ENCODE results near the genes ZNF264, TRAPPC2B, ZNF17, ZNF551, ZNF587B, ZNF329, ERVK3-1 and ZNF584.

GRCh38 chr19:57191052-57192118 lies at the start of gene ZNF264:
ZNF264 (plus strand) TSS chr19:57191500.
- PRO-cap, result bidirectional peak, plus-strand start at chr19:57191470, minus-strand start at chr19:57191362
- RAMPAGE, long total RNA, result no peak

DNA sequence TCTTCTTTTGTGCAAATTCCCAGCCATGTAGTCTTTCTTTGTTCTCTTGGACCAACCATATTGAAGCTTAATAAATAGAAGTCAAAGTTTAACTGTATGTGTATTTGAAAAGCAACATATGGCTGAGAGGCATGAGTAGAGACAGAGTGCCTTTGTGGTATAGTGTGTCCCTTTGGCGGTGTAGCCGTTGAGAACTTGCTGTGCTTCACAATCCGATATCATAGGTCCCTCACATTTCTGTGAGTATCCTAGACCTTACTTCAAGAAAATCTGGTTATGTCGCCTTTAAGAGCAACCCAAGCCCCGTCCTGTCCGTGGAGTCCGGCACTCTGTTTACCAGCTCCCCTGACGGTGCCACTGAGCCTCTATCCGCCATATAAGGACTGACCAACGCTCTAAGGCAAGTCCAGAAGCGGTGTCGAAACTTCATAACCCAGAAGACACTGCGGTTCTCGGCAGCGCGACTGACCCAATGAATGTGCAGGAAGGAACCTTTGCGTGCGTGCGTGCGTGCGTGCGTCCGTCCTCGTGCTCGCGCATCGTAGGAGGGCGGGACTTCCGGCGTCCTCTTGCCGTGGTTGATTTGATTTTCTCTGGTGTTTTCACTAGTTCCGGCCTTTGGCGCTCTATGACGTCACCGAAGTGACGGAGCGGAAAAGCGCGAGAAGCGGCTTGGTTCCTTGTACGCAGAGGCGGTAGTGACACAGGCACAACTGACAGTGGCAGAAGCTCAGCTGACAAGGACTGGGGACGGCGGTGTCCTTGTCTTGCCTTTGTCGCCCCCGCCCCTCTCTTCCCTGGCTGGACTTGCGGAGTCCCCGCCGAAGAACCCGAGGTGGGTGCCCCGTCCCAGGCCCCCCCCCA lies at the start of gene TRAPPC2B:
Gene TRAPPC2B (plus strand): TSS at position 683 of the 864 bp plus-strand sequence.
- PRO-cap, result bidirectional peak, plus-strand start at position 683 of the sequence, minus-strand start at position 331 of the sequence
- RAMPAGE, long total RNA, result start-site peak on the plus strand centred at position 677 of the sequence, 92 bp wide, 330 and 160 reads in 2 replicates

DNA sequence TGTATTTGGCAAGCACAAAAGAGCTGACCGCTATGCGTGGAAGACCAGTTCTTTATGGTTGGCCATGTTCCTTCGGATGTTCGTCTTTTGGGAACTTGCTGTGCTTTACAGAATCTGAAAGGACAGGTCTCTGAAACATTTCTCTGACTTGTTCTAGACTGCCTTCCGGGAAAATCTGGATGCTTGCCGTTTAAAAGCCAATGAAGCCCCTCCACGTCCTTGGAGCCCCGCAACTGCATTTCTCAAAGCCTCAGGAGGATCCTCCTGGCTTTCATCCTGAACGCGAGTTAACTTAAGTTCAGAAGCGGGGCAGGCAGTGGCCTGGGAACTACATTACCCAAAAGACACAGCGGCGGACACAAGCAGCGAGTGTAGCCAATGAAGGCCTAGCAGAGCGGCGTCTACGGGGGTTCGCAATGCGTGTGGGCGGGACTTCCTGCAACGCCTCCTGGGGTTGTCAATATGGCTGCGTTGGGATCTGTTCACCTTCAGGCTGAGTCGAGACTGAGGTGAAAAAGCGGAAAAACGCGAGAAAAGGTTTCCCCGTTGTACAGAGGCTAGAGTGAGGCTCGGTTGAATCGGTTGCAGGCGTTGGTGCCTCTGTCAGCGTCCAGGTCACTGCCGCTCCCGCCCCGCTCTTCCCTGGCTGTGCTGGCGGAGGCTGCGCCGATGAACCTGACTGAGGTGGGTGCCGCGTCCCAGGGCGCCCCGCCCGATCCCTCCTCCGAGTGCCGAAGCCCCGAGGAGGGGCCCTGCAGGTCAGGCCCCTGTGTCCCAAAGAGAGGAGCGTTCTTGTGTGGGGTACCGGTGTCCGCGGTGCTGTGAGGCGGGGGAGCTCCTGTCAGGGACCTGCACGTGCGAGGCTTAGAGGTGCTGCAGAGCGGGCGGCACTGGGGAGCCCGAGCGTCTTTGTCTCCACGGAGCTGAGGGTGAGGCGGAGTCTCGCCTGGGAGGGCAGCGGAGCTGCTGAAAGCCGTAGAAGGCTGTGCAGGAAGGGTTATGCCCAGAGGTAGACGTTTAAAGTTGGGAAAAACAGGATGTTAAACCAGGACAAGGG lies at the start of gene ZNF17:
Gene ZNF17 (plus strand): TSS at position 439 of the 1,057 bp plus-strand sequence.
- PRO-cap, result bidirectional peak, plus-strand start at position 460 of the sequence, minus-strand start at position 289 of the sequence
- RAMPAGE, long total RNA, result no peak

GRCh38 chr19:57558781-57559455 lies 745 bp downstream of the ZNF550 start:
- PRO-cap, result no peak
- RAMPAGE, long total RNA, result no peak

GRCh38 chr19:57681584-57682728 lies at the start of gene ZNF551:
ZNF551 (plus strand) TSS chr19:57681977.
- PRO-cap, result unidirectional peak, plus-strand start at chr19:57681977
- RAMPAGE, long total RNA, result start-site peak on the plus strand at chr19:57681972-57682028, 69 and 34 reads in 2 replicates

GRCh38 chr19:57753724-57754731 lies 7.4 kb downstream of the ZNF776 start:
- PRO-cap, result no peak
- RAMPAGE, long total RNA, result no peak

DNA sequence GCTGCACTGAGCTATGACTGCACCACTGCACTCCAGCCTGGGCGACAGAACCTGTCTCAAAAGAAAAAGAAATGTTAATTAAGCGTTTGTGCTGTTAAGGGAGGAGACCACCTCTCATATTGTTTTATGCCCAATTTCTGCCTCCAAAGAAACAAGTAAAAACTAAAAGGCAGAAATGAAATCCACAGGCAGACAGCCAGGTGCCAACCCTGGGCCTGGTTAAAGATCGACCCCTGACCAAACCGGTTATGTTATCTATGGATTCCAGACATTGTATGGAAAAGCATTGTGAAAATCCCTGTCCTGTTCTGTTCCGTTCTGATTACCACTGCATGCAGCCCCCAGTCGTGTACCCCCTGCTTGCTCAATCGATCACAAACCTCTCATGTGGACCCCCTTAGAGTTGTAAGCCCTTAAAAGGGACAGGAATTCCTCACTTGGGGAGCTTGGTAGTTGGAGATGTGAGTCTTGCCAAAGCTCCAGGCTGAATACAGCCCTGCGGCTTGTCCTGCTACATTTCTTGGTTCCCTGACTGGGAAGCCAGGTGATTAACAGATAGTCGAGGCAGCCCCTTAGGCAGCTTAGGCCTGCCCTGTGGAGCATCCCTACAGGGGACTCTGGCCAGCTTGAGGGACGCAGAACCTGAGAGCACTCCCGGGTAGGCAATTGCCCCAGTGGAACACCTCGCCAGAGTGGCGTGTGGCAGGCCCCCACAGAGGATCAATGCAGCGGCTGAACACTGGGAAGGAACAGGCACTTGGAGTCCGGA lies 679 bp upstream of the ZNF552 start:
- PRO-cap, result no peak
- RAMPAGE, long total RNA, result no peak

GRCh38 chr19:57819447-57820480 lies 5.1 kb upstream of the ZNF552 start:
- PRO-cap, result bidirectional peak, plus-strand start at chr19:57819711, minus-strand start at chr19:57819577
- RAMPAGE, long total RNA, result start-site peak on the plus strand at chr19:57819720-57819761, 376 and 201 reads in 2 replicates

DNA sequence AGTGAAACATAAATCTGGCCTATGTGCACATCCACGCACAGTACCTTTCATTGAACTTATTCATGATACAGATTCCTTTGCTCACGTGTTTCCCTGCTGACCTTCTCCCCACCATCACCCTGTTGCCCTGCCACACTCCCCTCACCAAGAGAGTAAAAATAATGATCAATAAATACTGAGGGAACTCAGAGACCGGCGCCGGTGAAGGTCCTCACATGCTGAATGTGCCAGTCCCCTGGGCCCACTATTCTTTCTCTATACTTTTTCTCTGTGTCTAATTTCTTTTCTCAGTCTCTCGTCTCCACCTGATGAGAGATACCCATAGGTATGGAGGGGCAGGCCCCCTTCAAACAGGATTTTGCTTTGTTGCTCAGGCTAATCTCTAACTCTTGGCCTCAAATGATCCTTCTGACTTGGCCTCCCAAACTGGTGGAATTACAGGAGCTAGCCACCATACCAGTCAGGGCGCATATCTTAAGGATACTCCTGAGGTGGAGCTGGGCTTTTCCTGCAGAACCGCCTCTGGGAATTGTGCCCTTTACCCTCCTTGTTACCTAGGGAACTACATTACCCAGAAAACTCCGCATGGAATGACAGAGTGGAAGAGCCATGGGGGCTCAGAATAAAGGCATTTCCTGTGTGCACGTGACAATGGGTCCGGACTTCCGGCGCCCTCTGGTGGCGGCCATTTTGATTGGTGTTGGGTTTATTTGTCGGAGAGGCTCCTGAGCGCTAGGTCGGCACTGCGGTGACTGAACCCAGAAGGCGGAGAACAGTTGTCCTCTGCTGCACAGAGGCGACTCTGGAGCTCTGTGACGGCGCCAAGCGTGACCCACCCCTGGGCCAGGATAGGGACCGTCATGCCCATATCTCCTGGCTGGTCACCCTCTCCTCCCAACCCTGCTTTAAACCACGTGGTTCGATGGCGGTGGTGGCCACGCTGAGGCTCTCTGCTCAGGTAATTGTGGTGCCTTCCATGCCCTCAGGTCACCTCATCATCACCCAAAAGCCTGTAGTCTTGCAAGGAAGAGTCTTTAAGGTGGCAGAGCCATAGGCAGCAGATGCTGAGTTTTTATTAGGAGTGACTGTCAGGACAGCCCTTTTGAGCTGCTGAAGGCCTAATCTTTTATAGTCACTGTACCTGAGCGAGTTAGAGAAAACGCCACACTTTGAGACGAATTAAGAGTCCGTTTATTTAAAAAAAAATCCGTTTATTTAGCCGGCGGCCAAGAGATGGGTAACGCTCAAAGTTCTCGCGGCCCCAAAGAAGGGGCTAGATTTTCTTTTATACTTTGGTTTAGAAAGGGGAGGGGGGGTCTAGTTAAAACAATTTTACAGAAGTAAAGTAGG lies at the start of gene ZNF587B:
Gene ZNF587B (plus strand): TSS at position 693 of the 1,350 bp plus-strand sequence.
- PRO-cap, result no peak
- RAMPAGE, long total RNA, result no peak

DNA sequence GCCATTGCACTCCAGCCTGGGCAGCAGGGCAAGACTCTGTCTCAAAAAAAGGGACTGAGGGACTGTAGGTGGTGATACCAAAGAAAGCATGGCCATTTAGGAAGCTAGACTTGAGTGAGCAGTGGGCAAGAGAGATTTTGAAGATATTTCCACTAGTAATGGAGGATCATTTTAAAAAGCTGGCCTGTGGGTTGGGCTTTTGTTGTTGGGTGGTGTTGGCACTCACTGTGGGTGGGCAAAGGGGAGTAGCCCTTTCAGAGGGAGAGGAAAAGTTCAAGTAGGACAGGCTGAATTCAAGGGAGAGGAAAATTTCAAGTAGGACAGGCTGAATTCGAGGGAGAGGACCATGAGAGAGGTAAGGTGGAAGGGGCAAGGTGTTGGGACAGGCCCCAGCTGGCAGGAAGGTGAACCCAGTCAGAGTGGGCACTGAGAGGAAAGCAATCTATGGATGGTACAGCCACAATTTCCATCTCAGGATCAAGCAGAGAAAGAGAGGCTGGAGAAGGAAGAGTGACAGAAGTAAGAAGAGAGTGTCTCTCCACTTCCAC lies 1.4 kb upstream of the ZNF606 start:
- PRO-cap, result no peak
- RAMPAGE, long total RNA, result no peak

- PRO-cap, result bidirectional peak, plus-strand start at chr19:58150896, minus-strand start at chr19:58150787
- RAMPAGE, long total RNA, result no peak
These were observed at the start of gene ZNF329 for GRCh38 chr19:58149981-58151030. ZNF329 (minus strand) TSS chr19:58150789.

- PRO-cap, result no peak
- RAMPAGE, long total RNA, result no peak
These were observed 19.6 kb upstream of the ZNF544 start for GRCh38 chr19:58209007-58209546.

DNA sequence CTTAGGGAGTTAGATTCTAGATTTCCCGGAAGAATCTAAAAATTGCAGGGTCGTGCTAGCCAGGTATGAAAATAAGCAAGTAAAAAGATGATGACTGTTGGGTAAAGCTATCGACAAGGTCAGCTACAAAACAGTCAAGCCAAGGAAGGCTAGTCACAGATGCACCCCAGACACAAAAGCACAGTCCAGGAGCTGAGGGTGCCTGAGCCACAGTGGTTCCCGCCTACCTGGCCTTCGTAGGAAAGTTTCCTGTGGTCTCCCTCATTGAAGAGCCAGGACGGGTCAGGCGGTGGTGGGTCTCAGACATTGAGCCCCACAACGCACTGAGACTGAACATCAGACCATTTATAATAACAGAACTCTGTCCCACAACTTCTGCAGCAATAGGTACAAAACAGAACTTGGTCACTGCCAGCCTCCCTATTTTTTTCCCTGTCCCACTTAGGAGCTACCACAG lies 829 bp upstream of the ZNF544 start:
- PRO-cap, result no peak
- RAMPAGE, long total RNA, result no peak

DNA sequence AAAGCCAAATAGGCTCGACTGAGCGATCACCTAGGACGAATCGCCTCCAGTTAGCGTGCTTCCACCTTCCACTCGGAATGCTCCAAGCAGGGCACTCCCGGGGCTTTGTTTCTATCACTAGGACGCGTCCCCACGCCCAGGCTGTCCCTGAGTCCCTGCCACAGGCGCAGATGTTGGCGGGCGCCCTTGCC lies 505 bp upstream of the ZNF544 start:
- PRO-cap, result no peak
- RAMPAGE, long total RNA, result no peak

- PRO-cap, result no peak
- RAMPAGE, long total RNA, result no peak
These were observed 16.1 kb upstream of the ZNF8 start for GRCh38 chr19:58262519-58263250.

DNA sequence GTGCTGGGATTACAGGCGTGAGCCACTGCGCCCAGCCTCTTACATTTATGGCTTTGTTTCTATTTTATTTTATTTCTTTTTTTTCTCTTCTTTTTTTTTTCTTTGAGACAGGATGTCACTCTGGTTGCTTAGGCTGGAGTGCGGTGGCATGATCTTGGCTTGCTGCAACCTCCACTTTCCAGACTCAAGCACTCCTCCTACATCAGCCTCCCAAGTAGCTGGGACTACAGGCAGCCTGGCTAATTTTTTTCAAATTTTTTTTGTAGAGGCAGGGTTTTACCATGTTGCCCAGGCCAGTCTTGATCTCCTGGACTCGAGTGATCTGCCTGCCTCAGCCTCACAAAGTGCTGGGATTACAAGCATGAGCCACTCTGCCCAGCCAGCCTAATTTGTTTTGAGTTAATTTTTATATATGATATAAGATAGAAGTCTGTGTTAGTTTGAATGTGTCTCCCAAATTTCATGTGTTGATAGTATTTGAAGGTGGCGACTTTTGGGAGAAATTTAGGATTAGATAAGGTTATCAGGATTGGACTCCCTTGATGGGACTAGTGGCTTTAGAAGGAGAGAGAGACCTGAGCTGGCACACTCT lies 4.2 kb downstream of the ZNF8 start:
- PRO-cap, result no peak
- RAMPAGE, long total RNA, result no peak

- PRO-cap, result bidirectional peak, plus-strand start at chr19:58305364, minus-strand start at chr19:58305224
- RAMPAGE, long total RNA, result start-site peak on the plus strand at chr19:58305384-58305411, 195 and 112 reads in 2 replicates
These were observed at the start of gene ERVK3-1 for GRCh38 chr19:58305309-58306248. ERVK3-1 (plus strand) TSS chr19:58305377.

- PRO-cap, result no peak
- RAMPAGE, long total RNA, result no peak
These were observed 12.4 kb downstream of the ZSCAN22 start for GRCh38 chr19:58339093-58339779.

GRCh38 chr19:58392284-58393060 lies 3.0 kb upstream of the RNF225 start:
- PRO-cap, result no peak
- RAMPAGE, long total RNA, result no peak

DNA sequence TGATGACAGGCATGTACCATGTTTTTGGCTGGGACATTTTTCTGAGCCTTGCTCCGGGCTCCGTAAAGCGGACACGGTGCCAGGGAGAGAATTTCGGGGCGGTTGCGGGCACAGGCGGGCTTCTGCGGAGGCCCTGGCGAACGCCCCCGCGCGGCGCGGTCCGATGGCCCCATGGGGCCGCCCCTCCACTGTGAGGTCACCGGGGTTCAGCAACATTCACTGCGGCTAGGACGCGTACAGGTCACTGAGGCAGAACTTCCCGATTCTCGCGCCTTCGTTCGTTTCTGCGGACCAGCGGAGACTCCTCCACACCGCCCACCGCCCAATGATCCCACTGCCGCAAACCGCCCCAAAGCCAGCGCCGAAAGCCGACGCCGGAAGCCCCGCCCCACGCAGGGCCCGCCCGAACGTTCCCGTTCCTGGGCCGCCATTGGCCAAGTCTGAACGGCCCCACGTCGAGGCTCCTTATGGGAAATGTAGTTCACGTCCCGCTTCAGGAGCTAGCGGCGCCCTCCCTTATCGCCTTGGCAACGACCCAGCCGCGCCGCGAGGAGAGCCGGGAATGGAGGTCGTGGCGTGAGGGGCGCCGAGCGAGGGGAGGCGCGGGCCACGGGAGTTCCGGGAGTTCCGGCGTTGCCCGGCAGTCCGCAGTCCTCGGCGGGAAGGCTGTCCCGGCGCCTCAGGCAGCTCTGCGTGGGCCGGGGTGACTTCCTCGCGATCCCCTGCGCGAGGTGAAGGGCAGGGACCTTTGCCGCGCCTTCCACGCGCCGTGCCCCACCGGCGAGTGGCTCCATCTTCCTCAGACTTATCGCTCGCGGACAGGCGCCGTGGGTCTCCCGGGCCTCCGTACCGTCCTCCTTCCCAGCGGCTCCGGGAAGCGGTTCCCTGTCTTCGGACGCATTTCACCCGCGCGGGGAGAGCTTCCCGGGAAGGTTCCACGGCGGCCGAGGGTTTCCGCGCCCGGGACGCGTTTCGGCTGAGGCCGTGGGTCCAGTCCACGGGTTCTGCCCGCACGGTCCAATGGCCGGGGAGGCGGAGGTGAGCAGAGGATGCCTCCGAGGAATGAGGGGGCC lies at the start of gene ZNF584:
Gene ZNF584 (plus strand): TSS at position 522 of the 1,073 bp plus-strand sequence.
- PRO-cap, result bidirectional peak, plus-strand start at position 479 of the sequence, minus-strand start at position 327 of the sequence
- RAMPAGE, long total RNA, result no peak